Measurements from ENCODE around the genes TSEN54 and TRIM47.

GRCh38 chr17:75516031-75516698 is at the start of gene TSEN54:
Gene TSEN54, plus strand, starts transcription at chr17:75516528.
- PRO-cap = no peak
- RAMPAGE, long total RNA, 4 experiments = no peak in any of the 4 experiments

DNA sequence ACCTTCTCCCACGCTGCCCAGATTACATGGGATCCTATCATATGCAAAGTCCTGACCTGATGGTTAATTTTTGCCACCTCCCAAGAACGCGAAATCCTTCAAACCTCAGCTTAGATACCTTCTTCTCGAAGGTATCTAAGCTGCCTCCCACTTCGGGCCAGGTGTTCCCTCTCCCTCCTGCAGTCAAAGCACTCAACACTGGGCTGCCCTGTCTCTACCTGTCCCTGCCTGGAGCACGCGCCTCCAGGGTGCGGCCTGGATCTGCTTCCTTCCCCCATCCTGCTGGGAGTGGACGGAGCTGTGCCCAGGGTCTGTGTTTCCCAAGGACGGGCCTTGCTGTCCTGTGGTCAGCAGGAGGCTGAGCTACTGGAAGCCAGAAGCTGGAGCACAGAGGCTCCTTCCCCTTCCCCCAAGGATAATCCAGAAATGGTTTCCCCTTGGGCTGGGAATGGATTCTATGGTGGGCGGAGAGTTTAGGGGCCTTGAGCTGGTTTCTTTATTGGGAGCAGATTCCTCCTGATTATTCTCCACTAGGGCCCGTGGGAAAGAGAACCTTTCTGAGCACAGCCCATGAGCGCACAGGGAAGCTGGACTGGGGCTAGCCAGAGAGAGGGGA is 16.7 kb downstream of the LLGL2 start:
- PRO-cap = no peak
- RAMPAGE, long total RNA, 4 experiments = no peak in any of the 4 experiments

DNA sequence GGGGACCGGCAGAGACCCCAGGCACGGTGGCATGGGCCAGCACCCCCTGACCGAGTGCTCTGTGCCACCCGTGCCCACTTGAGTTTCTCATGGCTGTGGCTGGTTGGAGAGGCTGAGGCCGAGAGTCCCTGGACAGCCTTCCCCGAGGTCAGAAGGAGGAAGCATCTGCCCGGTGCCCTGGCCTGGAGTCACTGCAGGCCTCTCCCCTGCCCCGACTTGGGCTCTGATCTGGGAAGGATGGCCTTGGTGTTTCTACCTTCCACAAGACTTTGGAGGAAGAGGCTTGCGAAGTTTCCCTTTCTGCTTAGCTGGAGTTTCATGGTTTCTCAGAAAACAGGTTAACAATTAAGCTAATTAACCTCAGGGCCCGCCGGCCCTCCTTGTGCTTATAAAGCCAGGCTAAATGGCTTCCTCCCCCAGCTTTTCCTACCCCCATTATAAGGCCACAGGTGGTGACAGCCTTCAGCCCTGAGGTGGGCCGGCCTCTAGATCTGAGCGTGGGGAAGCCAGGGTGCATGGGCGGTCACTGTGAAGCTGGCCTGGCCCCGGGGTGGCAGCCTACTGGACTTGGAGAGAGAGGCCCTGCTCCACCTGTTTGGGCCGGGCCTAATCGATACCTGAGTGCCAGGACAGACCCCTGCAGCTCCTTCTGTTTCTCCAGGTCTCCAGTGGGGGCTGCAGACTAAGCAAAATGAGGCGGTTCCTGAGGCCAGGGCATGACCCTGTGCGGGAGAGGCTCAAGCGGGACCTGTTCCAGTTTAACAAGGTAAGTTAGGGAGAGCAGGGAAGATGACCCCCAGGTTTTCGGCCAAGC is 17.4 kb downstream of the LLGL2 start:
- PRO-cap = no peak
- RAMPAGE, long total RNA, 4 experiments = no peak in any of the 4 experiments

DNA sequence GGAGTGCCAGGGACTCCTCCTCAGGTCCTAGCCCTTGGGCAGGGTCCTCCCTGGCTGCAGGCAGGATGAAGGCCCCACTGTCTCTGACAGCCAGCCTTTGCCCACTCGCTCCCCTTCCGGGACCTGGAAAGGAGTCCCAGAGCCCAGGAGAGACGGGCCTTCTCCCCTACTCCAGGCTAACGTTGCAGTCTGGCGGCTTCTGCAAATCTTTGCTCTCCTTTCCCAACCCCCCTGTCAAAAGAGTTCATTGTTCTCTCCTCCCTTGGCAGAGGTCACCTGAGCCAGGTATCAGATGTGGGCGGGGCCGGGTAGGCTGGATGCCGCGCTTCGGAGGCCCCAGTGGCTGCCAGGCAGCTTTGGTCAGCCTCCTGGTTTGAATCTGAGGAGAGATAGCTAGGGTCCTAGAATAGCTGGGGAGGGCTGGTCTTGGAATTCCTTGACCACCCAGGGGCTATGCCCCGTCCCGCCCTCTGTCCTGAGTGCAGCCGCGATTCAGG is 24.3 kb downstream of the LLGL2 start:
- PRO-cap = no peak
- RAMPAGE, long total RNA, 4 experiments = no peak in any of the 4 experiments

- PRO-cap = no peak
- RAMPAGE, long total RNA, 4 experiments = no peak in any of the 4 experiments
Measured at GRCh38 chr17:75566333-75567269, 21.0 kb upstream of the MYO15B start.

DNA sequence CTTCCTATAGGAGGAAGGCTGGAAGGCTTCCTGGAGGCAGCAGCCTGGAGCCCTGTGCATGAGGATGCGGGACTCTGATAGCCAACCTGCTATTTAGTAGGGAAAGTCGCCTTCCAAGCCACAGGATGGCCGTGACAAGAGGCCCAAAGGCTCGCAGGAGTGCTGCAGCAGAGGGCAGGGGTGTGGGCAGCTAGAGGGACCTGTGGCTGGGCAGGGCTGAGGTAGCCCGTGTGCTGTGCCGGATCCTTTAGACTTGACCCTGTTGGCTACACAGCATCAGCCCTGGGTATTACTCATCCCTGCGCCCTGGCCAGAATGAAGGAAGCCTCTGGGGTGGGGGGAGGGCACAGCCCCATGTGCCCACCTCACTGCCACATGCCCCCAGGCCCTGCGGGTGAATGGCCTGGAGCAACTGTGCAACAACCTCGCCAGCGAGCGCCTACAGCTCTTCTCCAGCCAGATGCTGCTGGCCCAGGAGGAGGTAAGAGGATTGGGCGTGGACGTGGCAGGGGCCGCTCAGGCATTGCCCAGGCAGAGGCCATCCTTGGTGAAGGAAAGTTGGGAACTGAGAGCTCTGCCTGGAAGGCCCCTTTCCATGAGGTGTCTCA is 8.6 kb downstream of the MYO15B start:
- PRO-cap = no peak
- RAMPAGE, long total RNA, 4 experiments = no peak in any of the 4 experiments

GRCh38 chr17:75609969-75611037 is 22.7 kb downstream of the MYO15B start:
- PRO-cap = no peak
- RAMPAGE, long total RNA, 4 experiments = no peak in any of the 4 experiments

DNA sequence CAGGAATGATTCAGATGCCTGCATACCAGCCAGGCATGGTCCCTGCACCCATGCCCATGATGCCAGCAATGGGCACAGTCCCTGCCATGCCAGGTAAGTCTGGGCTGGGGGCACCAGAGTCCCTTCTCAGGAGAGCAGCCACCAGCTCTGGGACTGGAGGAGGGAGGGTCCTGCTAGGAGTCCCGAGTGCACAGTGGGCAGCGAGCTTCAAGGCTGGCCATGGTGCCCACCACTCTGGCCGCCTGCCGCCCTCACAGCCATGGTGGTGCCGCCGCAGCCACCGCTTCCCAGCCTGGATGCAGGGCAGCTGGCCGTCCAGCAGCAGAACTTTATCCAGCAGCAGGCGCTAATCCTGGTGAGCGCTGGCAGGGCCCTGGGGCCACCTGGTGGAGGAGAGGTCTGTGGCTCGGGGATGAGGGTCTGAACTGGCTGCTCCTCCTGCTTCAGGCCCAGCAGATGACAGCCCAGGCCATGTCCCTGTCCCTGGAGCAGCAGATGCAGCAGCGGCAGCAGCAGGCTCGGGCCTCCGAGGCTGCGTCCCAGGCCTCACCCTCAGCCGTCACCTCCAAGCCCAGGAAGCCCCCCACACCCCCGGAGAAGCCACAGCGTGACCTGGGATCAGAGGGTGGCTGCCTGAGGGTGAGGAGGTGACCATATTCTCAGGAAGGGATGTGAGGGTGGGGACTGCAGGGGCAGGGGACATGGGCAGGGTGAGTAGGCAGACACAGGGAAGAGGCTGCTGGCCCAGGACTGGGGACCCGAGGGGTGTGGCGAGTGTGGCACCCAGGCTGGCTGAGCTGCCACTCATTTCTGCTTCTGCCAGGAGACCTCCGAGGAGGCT is 17.8 kb upstream of the SMIM5 start:
- PRO-cap = no peak
- RAMPAGE, long total RNA, 4 experiments = no peak in any of the 4 experiments

GRCh38 chr17:75645096-75645963 is 721 bp upstream of the SMIM6 start:
- PRO-cap = no peak
- RAMPAGE, long total RNA, 4 experiments = no peak in any of the 4 experiments

- PRO-cap = no peak
- RAMPAGE, long total RNA, 4 experiments = no peak in any of the 4 experiments
Measured at GRCh38 chr17:75704862-75706105, 16.0 kb upstream of the ITGB4 start.

GRCh38 chr17:75777262-75777433 is 2.4 kb downstream of the H3-3B start:
- PRO-cap = no peak
- RAMPAGE, long total RNA, 4 experiments = no peak in any of the 4 experiments

GRCh38 chr17:75778536-75779655 is 683 bp downstream of the H3-3B start:
- PRO-cap = unidirectional peak, plus-strand start at chr17:75779538
- RAMPAGE, long total RNA, 4 experiments = start-site peak on the plus strand in 1 of 4 experiments, at chr17:75779532-75779556 at its widest, 10 reads per replicate

DNA sequence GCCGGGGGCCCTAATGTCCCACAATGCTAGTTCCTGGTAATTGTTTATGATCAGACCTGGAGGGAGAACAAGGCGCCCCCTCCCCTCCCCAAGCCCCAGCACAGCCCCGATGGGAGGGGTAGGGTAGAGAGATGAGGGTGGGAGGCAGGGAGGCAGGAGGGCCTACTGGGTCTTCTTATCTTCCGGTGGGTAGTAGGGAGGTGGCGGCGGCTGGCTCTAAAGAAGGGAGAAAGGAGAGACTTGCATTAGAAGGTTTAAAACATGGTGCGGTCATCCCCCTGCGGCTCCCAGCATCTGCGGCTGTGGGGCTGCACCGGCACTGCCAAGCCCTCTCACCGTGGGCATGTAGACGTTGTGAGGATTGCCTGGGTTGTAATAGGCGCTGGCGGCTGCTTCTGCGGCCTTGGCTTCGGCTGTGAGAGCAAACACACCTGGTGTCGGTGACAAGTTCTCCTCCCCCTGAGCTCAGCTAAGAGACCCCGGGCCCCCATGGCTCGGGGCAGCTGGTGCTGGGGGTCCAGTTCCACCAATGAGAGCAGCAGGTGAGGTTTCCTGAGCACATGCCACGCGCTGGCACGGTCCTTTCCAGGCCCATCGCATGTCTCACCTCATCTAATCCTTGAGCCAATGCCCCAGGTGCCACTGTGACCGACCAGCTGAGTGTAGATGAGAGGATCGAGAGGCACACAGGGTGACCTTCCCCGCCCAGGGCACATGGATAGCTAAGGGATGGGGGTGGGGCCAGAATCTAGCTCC is 2.5 kb upstream of the UNC13D start:
- PRO-cap = no peak
- RAMPAGE, long total RNA, 4 experiments = no peak in any of the 4 experiments

- PRO-cap = no peak
- RAMPAGE, long total RNA, 4 experiments = no peak in any of the 4 experiments
Measured at GRCh38 chr17:75849154-75850013, 5.2 kb upstream of the UNC13D start.

DNA sequence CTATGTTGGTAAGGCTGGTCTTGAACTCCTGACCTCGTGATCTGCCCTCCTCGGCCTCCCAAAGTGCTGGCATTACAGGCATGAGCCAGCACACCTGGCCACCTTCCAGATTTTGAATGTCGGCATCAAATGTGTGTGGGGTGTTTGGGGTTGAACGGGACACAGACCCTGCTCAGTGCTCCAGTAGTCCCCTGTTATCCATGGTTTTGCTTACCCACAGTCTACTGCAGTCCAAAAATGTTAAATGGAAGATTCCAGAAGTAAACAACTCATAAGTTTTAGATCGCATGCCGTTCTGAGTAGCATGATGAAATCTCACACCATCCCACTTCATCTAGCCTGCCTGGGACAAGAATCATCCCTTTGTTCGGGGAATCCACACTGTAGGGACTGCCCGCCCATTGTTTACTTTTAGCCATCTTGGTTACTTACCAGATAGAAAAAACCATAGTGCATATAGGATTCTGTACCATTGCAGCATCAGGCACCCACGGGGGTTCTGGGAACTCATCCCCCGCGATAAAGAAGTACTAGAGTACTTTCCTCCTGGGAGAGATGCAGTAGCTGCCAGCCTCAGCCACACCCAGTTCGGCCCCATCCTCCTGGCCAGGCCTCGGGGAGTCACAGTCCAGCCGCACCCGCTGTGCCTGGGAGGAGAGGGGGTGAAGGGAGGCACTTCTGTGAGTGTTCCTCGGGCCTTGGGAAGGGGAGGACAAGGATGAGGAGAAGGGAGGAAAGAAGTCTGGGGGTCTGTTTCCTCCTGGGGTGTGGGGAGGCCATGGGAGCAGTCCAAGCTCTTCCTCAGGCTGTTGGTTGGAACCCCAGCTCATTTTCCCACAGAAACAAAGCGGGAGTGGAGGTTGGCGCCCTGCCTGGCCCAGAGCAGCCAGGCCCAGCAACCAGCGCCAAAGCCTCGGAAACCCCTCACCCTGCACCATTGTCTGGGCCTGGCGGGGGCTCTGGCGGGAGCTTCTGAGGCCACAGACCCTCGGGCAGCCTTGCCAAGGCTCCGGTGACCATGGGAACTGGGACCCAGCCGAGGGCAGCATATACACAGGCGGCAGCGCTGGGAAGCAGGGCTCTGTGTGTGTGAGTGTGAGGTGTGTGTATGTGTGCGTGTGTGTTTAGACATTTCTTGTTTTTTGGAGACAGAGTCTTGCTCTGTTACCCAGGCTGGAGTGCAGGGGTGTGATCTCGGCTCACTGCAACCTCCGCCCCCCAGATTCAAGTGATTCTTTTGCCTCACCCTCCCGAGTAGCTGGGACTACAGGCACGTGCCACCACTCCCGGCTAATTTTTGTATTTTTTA is 8.9 kb downstream of the TRIM47 start:
- PRO-cap = no peak
- RAMPAGE, long total RNA, 4 experiments = no peak in any of the 4 experiments

- PRO-cap = no peak
- RAMPAGE, long total RNA, 4 experiments = start-site peak on the minus strand in 1 of 4 experiments, at chr17:75878564-75878575 at its widest, 23 reads per replicate
Measured at GRCh38 chr17:75878254-75879301, at the start of gene TRIM47. Gene TRIM47, minus strand, starts transcription at chr17:75878581.

GRCh38 chr17:75978399-75978889 is 522 bp downstream of the ACOX1 start:
- PRO-cap = no peak
- RAMPAGE, long total RNA, 4 experiments = no peak in any of the 4 experiments

- PRO-cap = no peak
- RAMPAGE, long total RNA, 4 experiments = no peak in any of the 4 experiments
Measured at GRCh38 chr17:76061354-76061658, 11.0 kb downstream of the SRP68 start.

DNA sequence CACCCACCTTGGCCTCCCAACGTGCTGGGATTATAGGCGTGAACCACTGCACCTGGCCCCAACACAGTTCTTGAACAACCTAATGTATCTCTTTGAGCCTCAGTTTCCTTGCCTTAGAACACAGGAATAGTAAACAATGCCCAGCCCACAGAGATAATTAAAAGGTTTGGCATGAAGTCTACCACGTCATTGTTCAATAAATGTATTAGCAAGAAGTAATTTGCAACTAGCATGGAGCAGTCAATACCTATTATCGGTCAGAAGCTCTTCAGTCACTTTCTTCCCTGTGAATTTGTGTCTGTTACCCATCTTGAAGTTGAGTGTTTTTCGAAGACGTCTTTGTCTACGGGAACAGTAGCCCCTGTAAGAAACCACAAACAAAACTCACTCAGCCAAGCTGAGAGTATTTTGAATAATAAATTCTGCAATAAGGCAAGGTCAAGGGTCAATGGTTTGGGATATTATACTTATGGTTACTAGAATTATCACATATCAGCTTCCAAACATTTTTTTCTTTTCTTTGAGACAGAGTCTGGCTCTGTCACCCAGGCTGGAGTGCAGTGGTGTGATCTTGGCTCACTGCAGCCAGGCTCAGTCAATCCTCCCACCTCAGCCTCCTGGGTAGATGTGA is 5.2 kb downstream of the SRP68 start:
- PRO-cap = no peak
- RAMPAGE, long total RNA, 4 experiments = no peak in any of the 4 experiments

DNA sequence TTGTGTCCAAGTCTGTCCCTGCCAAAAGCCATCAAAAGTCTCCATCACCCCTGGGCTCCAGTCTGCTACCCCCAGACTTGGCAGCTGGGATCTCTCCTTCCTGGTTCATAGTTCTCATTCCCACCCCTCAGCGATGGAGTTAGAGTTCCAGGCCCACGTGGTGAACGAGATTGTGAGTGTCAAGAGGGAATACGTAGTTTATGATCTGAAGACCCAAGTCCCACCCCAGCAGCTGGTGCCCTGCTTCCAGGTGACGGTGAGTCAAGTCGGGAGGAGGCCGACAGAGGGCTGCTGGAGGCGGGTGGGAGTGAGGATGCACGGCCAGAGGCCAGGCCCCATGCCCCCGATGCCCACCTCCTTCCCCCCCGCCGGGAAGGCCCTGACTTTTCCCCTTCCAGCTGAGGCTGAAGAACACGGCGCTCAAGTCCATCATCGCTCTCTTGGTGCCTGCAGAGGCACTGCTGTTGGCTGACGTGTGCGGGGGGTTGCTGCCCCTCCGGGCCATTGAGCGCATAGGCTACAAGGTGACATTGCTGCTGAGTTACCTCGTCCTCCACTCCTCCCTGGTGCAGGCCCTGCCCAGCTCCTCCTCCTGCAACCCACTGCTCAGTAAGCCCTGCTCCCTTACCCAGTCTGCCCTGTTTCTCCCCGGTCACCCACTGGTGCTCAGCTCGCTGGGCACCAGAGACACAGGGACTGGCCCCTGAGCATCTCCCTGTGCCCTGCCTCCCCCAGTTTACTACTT is 2.3 kb downstream of the ZACN start:
- PRO-cap = no peak
- RAMPAGE, long total RNA, 4 experiments = no peak in any of the 4 experiments